A673 (cell line): ENCODE data around the genes ZRANB1 and DHX32.

- PRO-cap = no peak
Measured at GRCh38 chr10:124941835-124942264, at the start of gene ZRANB1. ZRANB1 (plus strand) TSS chr10:124942123.

GRCh38 chr10:124984283-124985245 is 42.6 kb downstream of the ZRANB1 start:
- PRO-cap = no peak

DNA sequence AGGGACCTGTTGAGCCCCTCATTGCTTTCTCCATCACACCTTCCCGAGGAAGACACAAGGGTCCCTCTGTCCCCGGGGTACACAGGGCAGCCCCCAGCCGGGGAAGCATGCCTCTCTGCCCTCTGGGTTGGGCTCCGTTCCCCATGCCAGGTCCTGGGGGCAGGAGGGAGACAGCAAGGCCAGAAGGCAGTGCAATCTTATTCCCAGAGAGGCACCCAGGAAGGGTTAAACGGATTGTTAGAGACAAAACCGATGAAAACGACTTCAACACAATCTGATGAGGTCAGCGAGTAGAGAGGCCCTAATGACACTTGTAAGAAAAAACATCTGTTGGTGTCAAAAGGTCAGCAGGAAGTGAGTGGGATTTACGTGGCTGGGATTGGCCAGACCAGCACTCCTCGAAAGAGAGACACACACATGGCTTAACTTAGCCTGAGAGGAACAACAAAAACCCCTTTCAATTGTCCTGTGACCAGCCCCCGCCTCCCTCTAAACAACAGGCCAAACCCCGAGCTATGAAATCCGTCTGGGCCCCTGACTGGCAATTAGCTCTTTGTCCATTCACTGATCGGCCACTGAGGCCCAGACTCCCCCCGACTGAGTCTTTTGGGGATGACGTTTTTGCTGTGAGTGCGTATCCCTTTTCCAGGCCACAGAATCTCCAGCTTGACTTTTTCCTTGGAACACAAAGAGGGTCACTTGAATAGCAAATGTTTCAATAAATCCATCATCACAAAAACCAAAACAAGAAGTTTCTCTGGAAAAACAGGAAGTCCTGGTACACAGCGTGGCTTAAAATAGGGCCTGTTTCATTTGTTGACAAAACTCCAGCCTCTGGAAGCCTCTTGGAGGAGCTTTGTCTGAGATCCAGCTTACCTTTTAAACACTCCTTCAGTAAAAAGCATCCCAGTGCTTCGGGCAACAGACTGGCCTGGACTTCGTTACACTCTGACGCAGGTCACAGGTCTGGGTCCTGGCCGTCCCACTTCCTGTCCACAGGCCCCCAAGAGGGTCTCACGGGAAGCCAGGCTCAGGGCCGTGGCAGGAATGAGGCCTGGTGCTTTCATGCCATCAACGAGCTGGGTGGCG is 29.4 kb upstream of the CTBP2 start:
- PRO-cap = no peak

DNA sequence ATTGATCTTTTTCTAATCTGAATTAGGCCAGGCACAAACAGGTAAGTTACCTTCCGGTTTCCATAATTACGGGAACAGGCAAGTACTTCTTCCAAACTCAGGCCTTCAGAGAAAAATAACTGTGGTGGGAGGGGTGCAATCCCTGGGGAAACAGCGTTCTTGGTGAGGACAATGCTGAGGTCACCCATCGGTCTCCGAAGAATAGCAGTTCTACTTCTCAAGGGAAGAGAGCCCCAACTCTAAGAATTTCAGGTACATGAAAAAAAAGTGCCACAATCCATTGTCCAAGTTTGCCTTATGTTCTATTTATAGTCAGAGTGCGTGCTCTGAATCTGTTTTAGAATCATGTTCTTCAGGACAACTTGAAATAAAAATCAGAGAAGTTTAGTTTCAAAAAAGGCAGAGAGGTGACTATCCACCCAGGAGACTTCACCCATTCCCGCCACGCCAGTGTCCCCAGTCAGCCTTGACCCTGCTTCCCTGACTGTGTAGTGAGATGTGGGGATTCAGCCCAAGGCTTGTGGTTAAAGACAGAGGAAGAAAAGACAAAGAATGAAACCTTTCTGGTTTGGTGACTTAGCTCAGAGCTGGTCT is 36.5 kb upstream of the CTBP2 start:
- PRO-cap = no peak

DNA sequence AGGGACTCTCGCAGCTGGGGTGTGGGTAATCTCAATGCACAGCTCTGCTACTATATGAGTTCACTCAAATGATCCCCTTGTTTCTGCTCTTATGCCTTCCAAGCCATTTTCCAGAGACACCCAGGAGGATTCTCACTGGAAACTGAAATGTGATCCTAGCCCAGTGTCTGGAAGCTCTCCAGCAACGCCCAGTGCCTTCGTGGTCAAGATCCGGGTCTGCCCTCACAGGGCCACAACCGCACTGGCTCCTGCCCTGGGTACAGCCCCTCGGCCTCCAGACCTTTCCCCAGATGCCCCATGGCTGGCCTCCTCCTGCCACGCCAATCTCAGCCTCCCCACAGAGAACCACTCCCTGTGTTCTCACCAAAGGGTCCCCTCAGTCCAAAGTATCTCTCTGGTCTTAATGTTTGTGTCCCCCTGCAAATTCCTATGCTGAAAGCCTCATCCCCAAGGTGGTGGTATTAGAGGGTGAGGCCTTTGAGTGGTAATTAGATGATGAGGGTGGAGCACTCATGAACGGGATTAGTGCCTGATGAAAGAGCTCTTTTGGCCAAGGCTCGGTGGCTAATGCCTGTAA is 57.9 kb upstream of the CTBP2 start:
- PRO-cap = no peak

GRCh38 chr10:125087664-125088342 is 59.9 kb upstream of the CTBP2 start:
- PRO-cap = no peak

- PRO-cap = no peak
Measured at GRCh38 chr10:125116424-125117375, 88.8 kb upstream of the CTBP2 start.

- PRO-cap = no peak
Measured at GRCh38 chr10:125316600-125316975, 288.7 kb upstream of the CTBP2 start.

- PRO-cap = bidirectional peak, plus-strand start at chr10:125633852, minus-strand start at chr10:125633859
Measured at GRCh38 chr10:125633498-125634136, 49.3 kb downstream of the TEX36 start.

GRCh38 chr10:125880440-125881529 is at the start of gene DHX32:
DHX32 (minus strand) TSS chr10:125881292.
- PRO-cap = no peak

- PRO-cap = no peak
Measured at GRCh38 chr10:125885824-125886795, 5.0 kb upstream of the DHX32 start.

- PRO-cap = no peak
Measured at GRCh38 chr10:126199239-126199625, 189.0 kb downstream of the ADAM12 start.

GRCh38 chr10:126264705-126264952 is 123.6 kb downstream of the ADAM12 start:
- PRO-cap = no peak

GRCh38 chr10:126459227-126459755 is 71.0 kb upstream of the ADAM12 start:
- PRO-cap = no peak

DNA sequence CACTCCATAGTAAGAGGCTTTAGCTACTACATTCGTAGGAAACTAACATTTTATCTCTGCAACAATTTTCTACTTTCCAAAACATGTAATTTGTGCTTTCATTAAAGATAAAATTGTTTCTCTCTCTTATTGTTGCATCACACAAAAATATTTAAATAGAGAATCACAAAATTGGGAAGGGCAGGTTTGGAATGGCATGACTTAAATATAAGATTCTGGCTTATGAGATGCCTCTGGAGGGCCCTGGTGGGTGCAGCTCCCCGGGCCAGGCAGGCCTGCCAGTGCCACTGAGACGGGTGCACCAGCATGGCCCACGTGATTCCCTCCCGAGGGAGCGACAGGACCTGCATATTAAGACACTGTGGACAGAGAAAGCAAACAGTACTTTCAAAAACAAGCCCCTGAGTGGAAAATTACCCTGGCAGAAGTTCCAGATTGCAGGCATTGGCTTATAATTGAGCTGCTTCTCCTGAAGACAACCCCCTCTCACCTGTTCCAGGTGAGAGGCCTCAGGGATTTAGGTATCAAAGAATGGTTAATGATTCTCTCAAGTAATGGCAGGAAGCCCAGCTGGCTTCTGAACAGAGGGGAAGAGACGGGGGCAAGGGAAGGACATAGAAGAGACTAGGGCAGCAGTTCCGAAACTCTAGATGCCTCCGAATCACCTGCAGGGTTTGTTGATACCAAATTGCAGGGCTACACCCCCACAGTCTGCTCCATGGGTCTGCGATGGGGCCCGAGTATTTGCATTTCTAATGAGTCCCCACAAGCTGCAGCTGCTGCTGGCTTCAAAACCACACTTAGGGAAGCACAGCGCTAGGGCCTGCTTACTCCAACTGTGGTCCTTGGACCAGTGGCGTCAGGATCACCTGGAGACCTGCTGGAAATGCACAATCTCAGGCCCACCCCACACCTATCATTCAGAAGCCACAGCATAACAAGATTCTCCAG is 66.0 kb upstream of the DOCK1 start:
- PRO-cap = no peak

GRCh38 chr10:126904426-126905152 is 639 bp upstream of the DOCK1 start:
- PRO-cap = bidirectional peak, plus-strand start at chr10:126905033, minus-strand start at chr10:126905038

- PRO-cap = no peak
Measured at GRCh38 chr10:127178195-127178859, 18.1 kb downstream of the INSYN2A start.

GRCh38 chr10:127296880-127297568 is 100.6 kb upstream of the INSYN2A start:
- PRO-cap = no peak

DNA sequence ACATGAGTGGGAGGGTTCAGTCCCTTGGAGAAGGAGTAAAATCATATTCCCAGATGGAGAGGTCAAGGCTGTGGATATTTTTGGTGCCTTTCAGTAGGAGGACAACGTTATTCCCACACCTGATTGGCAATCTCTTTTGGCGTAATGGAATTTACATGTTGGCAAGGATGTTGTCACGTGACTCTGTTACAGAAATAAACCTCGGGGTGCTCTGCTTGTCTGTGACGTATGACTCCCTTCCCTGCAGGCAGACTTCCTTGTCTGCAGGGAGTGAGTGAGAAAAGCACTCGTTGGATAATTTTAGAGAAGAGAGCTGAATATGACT is 27.7 kb downstream of the NPS start:
- PRO-cap = no peak

- PRO-cap = no peak
Measured at GRCh38 chr10:128044603-128045004, 81.6 kb downstream of the MKI67 start.